GM23248 (cell line): ENCODE measurements around the gene NXPH2.

GRCh38 chr2:135866015-135866465 is 10.2 kb downstream of the MCM6 start:
- RAMPAGE, long total RNA, result no peak

- RAMPAGE, long total RNA, result no peak
Measured at GRCh38 chr2:135960973-135961245, 24.5 kb downstream of the DARS1 start.

DNA sequence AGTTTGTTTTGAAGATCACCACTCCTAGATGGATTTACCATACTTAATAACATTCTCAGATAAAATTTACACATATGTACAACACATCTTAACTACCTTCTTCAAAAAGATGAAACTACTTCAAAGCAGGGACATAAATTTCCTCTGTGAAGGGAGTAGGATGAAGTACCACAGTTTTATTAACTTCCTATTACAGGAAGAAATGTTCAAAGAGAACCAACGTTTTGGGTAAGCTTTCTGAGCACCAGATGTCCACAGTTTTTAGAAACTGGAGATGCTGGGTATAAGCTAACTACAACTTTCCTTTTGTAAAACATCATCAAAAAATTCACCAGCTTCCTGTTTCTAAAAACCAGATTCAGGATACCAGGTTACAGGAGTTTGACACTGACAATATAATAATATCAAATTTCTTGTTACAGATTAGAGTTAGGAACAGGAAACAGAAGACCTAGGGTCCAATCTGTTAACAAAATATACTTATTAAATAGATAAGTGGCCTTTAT is 1.7 kb downstream of the DARS1 start:
- RAMPAGE, long total RNA, result no peak

- RAMPAGE, long total RNA, result no peak
Measured at GRCh38 chr2:136111828-136112088, 6.2 kb downstream of the CXCR4 start.

GRCh38 chr2:136139512-136140013 is 21.6 kb upstream of the CXCR4 start:
- RAMPAGE, long total RNA, result no peak

- RAMPAGE, long total RNA, result no peak
Measured at GRCh38 chr2:136213758-136214740, 96.1 kb upstream of the CXCR4 start.

- RAMPAGE, long total RNA, result no peak
Measured at GRCh38 chr2:136214741-136215006, 96.7 kb upstream of the CXCR4 start.

DNA sequence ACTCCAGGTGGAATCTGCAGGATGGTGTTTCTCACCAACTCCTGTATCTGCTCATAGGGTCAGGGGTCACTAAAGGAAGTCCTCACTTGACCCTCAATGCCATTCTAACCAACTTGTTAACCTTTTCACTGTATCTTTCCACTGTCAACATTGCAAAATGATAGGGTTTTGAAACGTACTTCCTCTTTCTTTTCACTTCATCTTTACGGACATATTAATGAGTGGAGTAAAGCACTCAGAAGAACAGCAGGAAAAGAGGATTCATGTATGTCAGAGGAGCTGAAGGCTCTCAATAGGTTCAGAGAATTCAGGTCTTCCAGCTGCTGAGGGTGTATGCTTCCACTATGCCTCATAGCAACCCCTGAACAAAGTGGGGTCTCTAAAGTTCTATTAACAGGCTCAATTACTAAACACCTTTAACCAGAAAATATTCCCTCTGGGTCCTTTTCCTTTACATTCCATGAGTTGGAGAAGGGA is 207.2 kb upstream of the CXCR4 start:
- RAMPAGE, long total RNA, result no peak

DNA sequence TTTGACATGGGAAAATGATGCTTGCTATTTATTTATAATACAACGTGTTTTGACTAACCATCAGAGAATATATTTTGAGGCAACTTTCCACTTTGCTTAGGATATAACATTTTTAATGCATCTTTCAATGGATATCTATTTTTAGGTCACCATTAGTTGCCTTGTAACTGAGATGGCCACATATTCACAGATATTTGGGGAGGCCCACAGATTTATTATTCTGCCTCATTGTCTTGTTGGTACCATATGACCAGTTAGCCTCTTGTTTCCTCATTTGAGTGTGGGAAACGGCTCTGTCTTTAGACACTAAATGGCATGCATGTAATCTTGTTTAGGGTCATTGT is 260.5 kb upstream of the CXCR4 start:
- RAMPAGE, long total RNA, result no peak

- RAMPAGE, long total RNA, result no peak
Measured at GRCh38 chr2:136384507-136384929, 266.6 kb upstream of the CXCR4 start.

DNA sequence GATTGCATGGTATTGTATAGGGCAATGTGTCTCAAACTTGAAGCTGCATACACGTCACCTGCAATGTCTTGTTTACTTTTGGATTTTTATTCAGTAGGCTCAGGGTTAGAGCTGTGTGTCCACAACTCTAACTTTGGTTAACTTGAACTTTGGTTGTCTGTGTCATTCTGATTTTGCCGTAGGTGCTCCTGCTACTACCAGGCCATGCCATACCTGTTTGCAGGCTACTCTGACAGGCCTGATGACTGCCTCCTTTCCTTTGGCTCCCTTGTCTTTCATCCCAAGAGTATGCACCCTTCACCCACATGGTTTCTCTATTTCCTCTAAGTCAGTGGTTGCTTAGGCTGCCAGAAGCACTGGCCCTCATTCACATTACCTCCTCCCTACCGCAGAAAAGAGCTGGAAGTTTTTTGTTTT is 219.5 kb upstream of the SPOPL start:
- RAMPAGE, long total RNA, result no peak

DNA sequence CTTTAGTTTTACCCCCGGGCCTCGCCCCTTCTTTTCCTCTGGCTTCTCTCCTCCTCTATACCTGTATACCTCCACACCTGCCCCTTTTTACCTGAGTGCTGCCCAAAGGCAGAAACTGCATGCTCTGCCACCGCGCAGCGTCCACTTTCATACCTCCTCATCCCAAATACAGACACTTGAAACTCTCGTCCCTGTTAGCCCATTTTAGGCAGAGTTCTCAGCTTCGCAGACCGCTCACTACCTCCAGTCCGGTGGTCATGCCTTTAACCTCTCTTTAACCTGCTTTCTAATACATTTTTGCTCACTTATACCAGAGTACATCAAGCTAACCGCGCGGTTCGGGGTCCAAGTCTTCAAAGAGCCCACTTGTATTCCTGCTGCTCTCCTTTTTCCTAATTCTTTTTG is 827 bp downstream of the SPOPL start:
- RAMPAGE, long total RNA, result no peak

DNA sequence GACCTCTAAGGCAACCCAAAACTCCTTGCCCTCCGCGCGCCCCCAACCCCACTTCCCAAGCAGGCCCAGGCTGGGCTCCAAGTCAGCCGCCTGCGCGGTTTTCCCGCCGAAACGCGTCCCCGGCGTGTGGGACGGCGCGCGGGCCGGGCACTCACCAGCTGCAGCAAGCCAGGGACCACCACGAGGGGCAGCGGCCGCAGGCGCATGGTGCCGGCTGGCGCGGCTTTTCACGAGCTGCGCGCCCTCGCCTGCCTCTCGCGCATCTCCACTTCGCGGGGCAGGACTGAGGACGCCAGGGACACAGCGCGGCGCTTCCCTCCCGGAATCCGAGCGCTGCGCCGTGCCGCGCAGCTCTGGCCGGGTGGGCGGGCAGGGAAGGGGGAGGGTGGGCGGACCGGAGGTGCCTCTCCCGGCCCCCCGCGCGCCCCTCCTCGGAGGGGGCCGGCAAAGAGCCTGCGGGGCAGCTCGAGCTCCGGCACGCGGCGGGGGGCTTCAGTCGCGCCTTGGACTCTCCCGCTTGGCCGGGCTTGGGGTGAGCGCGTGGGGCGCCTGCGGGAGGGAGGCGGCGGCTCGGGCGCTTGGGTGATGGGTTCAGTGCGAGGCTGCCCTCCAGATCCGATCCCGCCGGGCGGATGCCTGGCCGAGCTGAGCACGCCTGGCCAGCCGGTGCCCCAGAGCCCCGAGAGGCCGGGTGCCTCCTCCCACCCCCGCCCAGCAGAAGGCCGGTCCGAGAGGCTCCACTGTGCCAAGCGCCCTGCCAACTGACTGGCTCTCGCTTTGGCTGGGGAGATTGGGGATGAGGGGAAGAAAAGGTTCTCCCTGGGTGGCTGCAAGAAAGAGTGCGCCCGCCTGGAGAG is at the start of gene NXPH2:
Gene NXPH2 (minus strand): TSS at position 355 of the 857 bp plus-strand sequence.
- RAMPAGE, long total RNA, result no peak

DNA sequence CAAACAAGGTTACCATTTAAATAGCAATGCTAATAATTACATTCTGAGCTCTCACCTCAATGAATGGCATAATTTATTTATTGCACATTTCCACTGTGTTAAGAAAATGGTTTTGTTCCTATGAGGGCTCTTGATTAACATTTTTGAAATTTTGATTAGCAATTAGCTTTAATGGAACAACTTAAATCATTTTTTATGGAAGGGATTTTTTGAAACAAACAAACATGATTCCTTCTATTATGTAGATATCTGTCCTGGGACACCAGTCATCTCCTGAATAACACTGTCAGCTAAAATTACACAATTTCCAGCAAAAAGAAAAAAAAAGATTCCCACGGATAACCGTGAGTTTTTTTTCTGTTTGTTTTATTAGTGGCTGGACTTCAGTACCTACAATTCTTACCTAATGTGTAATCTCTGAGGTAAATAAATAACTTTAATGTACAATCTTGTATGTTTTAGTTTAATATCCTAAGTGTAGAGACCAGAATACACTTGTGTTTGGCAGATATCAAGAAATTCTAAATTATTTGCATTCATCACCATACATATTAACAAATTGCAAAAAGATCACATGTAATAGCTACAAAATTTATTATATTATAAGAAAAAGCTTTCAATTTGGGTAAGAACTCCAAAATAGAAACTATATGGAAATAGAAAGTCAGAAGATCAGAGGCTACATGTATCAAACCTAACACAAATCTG is 126.6 kb upstream of the KYNU start:
- RAMPAGE, long total RNA, result no peak

GRCh38 chr2:142935432-142935936 is 58.0 kb downstream of the KYNU start:
- RAMPAGE, long total RNA, result no peak

GRCh38 chr2:143141347-143141659 is 12.1 kb downstream of the ARHGAP15 start:
- RAMPAGE, long total RNA, result no peak

- RAMPAGE, long total RNA, result no peak
Measured at GRCh38 chr2:143481231-143481816, 352.1 kb downstream of the ARHGAP15 start.

DNA sequence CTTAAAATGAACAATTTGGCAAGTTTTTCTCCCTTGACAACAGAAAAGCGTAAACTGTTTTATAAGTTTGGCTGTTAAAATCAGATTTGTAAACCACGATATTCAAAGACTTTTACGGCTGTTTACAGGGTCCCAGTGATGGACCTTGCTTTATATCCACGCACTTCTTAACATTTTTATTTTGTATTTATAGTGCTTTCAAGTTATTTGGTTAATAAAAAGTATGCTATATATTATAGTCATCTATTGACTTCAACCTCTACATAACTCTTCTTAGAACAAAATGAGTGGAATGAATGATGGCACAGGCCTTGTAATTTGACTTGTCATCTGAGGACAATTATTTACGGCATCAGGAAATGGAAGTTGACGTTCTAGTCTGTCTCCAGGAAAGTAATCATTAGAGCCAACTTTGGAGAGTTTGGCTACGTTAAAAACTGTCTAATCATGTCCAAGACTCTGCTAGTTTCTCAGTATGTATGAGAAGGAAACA is 353.4 kb downstream of the ARHGAP15 start:
- RAMPAGE, long total RNA, result no peak

DNA sequence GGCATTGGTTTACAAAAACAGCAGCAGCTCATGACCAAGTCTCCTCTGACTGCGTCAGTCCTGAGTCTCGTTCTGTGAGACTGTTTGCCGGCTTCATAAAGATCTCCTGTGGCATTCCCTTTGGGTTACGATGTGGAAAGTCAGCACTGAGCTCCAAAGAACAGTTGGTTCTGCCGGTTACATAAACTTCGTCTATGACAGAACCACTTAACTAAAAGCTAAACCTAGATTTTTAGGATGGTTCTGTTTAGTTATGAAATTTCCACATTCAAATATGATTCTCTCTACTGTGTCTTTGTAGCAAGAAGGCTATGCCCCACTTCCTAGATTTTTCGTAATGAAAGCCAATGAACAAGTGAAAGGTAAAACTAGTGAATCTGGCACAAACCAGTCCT is 487.2 kb downstream of the GTDC1 start:
- RAMPAGE, long total RNA, result no peak

DNA sequence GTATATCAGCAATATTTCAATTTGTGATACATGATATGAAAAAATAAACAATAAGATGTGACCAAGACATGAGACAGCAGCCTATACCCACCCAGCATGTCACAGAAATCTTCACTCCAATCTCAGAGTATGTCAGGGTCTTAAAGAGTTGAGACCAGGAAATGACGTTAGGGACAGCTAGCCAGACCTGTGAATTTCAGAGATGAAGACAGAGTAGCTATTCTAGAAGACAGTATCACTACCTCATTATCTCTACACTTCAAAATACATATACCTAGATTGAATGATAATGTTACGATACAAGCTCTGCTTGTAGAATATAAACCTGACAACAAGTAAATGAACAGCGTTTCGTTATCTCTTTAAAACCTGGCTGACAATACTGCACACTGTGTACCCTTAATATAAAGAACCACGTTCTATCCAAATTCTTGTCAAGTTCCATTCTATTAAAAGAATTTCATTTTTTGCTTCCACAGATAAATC is 95.1 kb downstream of the GTDC1 start:
- RAMPAGE, long total RNA, result no peak